Breast epithelium (tissue), 2 donors: ENCODE data around the genes HTR5A and SHH.

DNA sequence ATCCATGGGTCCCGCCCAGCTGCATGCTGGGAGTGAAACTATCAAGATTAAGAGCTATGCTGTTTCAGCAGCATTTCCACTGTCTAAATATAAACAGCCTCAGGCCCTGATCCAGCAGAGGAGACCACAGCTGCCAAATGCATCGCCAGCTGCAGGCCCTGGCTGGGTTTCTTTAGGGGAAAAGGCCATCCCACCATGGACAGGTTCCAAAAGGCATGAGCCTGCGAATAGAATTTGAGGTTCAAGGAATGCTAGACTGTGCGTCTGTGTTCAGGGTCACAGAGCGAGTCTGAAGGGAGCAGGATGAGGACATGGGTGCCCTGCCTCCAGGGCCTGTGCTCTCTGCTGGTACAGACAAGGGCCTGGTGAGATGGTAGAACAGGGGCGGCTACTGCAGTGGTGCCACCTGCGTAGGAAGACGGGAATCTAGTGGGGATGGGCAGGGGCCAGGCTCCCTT is 411.3 kb downstream of the PAXIP1 start:
- PRO-cap, result no peak
- RAMPAGE, long total RNA, 2 experiments, result no peak in any of the 2 experiments

DNA sequence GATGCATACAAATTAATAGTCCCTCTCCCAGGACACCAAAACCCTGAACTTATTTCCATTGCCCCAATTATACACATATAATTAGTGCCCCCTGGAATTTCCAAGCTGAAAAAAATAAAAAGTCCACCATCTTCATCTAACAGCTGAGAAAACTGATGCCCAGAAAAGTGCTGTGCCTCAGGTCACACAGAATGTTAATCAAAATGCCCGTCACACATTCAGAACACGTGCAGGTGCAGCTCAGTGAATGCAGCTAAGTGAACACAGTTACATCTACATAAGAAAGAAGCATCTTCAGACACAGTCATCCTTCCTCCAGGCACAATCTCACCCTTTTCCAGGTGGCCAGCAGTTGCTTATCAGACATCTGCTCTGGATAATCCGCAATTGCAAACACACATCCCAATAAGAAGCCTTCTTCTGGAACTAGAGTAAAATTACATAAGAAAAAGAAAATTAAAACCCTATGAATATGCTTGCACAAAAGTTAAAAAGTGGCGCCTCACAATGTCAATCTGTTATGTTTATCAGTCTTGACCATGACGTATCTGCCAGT is 35.4 kb downstream of the PAXIP1 start:
- PRO-cap, result no peak
- RAMPAGE, long total RNA, 2 experiments, result no peak in any of the 2 experiments

DNA sequence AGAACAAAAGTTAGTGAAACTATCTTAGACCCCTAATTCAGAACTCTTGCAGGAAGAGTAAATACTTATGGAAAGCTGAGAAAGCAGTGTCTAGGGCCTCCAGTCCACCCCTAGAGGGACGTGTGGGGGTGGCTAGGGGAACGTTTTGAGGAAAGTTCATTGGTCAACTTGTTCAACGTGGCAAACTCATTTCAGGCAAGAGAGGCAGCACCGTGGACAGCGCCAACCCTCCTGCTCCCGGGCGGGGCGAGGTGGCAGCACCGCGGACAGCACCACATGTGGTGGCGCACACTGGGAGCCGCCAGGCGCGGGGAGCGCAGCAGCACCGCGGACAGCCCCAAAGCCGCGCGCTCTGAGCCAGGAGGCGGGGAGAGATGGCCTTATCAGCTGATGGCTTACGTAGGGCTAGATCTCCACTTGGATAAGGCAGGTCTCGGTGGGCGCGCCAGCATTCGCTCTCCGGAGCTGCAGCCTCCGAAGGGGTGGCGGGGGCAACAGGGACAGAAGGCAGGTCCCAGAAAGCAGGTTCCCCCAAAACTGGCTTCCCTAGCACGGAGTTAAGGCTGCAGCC is at the start of gene HTR5A:
Gene HTR5A, plus strand, starts transcription at position 448 of the 571 bp plus-strand sequence.
- PRO-cap, result no peak
- RAMPAGE, long total RNA, 2 experiments, result no peak in any of the 2 experiments

GRCh38 chr7:155205161-155206070 is 92.3 kb upstream of the INSIG1 start:
- PRO-cap, result bidirectional peak, plus-strand start at chr7:155205436, minus-strand start at chr7:155205343; bidirectional peak, plus-strand start at chr7:155205704, minus-strand start at chr7:155205618
- RAMPAGE, long total RNA, 2 experiments, result no peak in any of the 2 experiments

DNA sequence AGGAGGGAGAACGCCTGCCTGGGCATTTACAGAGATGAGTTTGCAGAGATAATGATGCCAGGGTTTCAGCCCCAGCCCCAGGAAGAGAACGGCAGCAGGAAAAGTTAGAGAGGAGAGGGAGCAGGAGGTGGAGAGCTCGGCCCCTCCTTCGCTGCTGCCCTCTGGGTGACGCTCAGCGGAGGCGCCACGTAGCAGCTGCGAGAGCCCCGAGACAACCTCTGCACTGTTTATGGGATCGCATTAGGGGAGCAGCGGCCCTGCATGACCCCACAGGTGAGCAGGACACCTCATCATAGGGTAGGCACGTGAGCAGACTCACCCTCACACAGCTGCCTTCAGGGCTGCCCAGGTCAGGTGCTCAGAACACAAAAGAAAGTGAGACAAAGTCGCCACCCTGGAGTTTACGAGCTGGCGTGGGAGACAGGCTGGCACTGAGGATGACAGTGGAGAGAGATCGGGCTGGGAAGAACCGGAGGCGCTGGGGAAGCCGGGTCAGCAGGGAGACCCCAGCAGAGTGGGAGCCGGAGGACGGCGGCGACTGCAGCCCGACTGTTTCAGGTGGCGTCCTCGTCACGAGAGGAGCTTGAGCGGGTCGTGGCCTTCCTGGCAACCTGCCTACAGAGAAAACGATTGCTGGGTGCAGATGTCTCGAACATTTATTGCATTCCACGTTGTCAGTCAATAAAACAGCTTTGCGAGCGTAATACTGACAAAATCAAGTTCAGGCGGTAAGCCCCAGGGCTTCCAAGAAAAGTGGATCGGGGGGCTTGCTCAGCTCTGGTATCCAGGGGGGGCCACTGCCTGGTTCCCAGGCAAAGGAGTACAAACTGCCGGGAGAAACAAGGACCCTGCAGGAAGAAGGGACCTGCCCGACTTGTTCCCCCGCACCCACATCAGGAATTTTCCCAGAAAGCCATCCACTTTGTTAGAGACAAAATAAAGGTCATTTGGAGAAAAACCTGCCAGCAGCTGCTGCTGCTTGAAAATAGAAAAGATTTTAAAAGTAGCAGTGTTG is 83.1 kb upstream of the INSIG1 start:
- PRO-cap, result no peak
- RAMPAGE, long total RNA, 2 experiments, result no peak in any of the 2 experiments

DNA sequence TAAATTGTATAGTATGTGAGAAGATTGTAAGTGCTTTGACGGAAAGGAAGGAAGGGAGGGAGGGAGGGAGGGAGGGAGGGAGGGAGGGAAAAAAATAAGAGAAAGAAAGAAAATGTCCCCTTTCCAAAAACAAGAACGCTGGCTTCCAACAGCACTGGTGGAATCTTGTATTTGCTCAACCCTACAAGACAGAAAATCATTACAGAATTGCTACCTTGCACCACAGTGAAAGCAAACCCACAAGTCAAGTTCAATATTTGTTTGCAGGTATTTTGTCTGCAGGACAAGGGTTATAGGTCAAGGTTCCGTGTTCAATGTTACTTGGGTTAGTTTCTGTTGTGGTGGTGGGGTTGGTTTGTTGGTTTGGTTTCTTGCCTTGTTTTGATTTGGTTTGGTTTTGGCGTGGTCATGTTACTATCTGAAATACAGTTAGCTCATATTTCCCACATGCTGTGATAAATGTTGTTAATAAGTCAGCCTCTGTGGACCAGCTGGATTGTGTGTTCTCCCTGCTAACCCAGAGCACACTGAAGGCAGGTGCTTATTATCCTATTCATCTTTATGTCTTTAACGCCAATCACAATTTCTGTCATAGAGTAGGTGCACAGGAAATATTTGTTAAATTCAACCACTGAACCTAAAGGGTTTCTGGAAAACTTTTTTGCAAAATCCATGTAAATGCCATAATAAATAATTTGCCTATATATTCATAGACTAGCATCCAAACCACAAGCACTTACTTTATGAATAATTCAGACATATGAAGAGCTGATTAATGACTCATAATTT is 75.6 kb upstream of the INSIG1 start:
- PRO-cap, result no peak
- RAMPAGE, long total RNA, 2 experiments, result no peak in any of the 2 experiments

DNA sequence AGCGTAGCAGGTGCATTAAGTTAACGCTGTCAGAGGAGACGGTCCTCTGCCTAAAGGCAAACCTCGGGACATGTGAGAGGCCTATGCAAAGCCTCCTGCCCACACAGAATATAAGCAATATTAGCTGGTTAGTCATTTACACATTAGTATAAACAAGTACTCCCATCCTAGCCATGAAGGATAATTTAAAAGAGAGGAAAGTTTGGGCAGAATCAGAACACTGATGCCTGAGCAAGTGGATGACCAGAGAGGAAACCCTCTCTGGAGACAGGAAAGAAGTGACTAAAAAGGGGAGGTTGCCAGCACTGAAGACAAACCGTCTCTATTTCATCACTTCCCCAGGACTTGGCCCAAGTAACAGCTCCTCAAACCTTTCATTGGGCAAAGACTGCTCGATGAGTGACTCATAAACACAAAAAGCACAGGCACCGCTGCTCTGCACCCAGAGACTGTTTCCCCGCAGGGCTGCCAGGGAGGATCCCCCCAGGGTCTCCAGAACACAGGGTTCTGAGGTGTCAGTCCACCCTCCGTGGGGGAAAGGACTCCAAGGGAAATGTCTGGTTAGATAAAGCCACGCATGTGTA is 59.7 kb downstream of the INSIG1 start:
- PRO-cap, result no peak
- RAMPAGE, long total RNA, 2 experiments, result no peak in any of the 2 experiments

DNA sequence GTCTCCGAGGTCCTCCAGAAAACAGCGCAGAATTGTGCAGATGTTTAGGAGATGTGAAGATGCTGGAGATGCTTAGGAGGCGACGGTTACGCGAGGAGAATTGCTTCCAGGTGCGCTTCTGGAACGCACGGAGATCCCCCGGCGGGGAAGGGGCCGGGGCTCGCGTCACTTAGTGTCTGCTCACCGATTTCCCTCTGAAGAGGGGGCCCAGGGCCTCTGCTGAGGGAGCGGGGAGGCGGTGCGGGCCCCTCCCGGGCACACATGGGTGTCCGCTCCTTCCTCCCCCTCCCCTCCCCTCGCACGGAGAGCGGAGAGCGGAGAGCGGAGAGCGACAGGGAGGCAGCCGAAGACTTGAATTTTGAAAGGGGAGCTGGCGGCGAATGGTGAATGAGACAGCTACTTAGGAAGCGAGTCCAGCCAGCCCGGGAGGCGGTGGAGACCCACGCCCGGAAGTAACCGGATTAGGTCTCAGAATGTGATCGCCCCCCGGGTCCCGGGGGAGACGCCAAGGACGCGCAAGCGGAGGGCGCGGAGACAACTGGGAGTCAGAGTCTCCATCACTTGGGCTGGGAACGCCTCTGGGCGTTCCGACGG is 8.7 kb upstream of the EN2 start:
- PRO-cap, result no peak
- RAMPAGE, long total RNA, 2 experiments, result no peak in any of the 2 experiments

- PRO-cap, result no peak
- RAMPAGE, long total RNA, 2 experiments, result no peak in any of the 2 experiments
These were observed 59.3 kb downstream of the SHH start for GRCh38 chr7:155752575-155753771.

GRCh38 chr7:155771917-155772889 is 40.1 kb downstream of the SHH start:
- PRO-cap, result no peak
- RAMPAGE, long total RNA, 2 experiments, result no peak in any of the 2 experiments

GRCh38 chr7:155776108-155776713 is 36.1 kb downstream of the SHH start:
- PRO-cap, result no peak
- RAMPAGE, long total RNA, 2 experiments, result no peak in any of the 2 experiments

DNA sequence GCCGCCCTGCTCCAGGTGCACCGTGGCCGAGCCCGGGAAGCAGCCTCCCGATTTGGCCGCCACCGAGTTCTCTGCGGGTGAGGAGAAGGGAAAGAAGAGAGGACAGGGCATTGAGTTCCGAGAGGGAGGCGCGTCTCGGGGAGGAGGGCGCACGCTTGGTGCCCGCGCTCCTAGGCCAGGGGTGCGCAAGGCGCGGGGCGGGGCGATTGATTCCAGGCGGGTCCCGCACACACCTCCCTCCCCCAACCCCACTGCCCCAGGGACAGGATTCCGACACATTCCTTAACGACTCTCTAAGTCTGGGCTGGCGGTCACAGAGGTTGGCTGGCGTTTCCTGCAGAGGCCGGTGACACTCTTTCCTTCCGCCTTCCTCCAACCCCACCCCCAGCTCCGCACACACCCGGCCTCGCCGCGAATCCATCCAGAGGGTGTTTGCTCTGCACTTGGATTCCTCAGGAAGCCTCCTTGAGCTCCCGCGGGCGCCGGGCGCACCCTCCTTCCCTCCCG is 8.6 kb downstream of the SHH start:
- PRO-cap, result no peak
- RAMPAGE, long total RNA, 2 experiments, result no peak in any of the 2 experiments

DNA sequence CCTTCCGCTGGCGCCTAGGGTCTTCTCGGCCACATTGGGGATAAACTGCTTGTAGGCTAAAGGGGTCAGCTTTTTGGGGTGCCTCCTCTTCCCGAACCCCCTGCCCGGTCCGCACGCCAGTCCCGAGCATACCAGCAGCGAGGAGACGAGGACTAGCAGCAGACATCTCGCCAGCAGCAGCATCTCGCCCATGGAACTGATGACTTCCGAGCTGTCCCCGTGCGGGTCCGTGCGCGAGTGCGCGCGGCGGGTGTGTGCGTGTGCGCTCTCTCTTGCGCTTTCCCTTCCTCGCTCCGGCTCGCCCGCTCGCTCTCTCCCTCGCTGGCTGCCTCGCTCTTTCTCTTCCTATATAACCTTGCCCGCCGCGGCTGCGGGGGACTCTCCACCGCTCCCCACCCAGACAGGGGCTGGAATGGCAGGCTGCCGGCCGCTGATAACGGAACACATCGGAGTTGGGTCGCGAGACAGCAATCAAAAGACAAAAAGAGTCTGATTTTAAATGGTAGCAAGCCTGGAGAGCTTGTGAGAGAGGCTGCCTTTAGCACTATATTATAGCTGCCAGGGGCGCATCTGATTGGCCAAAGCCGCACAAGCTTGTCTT is at the start of gene SHH:
Gene SHH, minus strand, starts transcription at position 524 of the 601 bp plus-strand sequence.
- PRO-cap, result no peak
- RAMPAGE, long total RNA, 2 experiments, result no peak in any of the 2 experiments

DNA sequence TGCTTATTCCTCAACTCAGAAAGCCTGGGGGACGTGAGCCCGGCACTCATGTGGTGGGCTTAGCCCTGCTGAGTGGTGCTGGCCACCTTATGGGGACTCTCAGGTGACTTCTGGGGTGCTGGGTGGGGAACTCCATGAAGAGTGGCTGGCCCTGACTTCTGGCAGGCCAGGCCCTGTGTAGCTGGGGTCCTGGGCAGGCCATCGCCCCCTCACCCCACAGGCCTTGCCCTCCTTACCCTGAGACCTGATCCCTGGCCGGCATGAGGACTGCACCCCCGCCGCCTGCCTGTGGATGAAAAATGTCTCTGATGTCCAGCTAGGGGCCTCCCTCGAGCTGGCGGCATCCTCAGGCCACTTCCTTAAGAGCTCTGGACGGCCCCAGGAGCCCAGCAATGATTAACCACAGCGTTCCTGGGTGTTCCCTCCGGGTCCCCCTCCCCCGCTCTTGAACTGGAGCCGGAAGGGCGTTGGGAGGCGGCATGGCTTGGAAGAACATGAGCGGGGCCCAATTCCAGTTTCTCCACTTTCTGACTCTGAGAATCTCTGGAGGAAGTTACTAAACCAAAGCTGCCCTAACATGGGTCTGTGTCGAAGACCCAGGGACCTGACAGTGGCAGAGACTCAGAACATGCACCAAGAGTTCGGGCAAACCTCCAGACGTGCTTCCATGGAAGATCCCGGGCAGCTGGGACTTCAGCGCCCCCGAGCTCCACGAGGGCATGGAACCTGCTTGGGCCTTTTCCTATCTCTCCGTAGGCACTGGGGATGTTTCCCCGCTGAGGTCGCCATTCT is 31.9 kb upstream of the SHH start:
- PRO-cap, result no peak
- RAMPAGE, long total RNA, 2 experiments, result no peak in any of the 2 experiments

- PRO-cap, result no peak
- RAMPAGE, long total RNA, 2 experiments, result no peak in any of the 2 experiments
These were observed 106.7 kb upstream of the SHH start for GRCh38 chr7:155918994-155919412.

DNA sequence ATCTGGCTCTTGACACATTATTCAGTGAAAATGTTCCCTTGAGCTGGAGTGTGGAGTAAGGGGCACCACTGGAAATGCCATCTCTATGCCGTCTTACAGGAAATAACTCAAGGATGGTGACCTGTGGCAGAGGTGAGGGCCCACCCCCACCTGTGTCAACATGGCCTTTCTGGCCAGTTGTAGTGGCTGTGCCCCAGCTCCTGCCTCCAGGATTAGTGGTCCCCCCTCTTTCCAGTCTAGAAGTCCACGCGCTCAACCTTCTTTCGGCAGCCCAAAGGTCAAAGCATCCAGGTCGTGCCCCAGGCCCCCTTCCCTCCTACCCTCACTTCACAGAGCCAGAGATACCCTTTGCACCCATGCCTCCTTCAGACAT is 242.8 kb upstream of the SHH start:
- PRO-cap, result no peak
- RAMPAGE, long total RNA, 2 experiments, result no peak in any of the 2 experiments

DNA sequence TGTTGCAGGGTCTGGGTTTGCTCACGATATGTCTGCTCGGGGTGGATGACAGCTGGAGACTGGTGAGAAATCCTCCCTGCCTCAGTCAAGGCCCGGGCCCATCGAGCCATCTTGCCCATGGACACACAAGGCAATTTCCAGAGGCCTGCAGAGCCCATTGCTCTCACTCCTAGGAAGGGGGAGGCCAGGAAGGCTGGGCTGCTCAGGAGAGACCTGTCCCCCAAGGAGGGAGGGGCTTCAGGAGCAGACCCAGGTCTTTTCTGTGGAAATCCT is 391.7 kb upstream of the SHH start:
- PRO-cap, result no peak
- RAMPAGE, long total RNA, 2 experiments, result no peak in any of the 2 experiments

GRCh38 chr7:156640354-156640637 is 278 bp upstream of the RNF32 start:
- PRO-cap, result bidirectional peak, plus-strand start at chr7:156640719, minus-strand start at chr7:156640543
- RAMPAGE, long total RNA, 2 experiments, result no peak in any of the 2 experiments

DNA sequence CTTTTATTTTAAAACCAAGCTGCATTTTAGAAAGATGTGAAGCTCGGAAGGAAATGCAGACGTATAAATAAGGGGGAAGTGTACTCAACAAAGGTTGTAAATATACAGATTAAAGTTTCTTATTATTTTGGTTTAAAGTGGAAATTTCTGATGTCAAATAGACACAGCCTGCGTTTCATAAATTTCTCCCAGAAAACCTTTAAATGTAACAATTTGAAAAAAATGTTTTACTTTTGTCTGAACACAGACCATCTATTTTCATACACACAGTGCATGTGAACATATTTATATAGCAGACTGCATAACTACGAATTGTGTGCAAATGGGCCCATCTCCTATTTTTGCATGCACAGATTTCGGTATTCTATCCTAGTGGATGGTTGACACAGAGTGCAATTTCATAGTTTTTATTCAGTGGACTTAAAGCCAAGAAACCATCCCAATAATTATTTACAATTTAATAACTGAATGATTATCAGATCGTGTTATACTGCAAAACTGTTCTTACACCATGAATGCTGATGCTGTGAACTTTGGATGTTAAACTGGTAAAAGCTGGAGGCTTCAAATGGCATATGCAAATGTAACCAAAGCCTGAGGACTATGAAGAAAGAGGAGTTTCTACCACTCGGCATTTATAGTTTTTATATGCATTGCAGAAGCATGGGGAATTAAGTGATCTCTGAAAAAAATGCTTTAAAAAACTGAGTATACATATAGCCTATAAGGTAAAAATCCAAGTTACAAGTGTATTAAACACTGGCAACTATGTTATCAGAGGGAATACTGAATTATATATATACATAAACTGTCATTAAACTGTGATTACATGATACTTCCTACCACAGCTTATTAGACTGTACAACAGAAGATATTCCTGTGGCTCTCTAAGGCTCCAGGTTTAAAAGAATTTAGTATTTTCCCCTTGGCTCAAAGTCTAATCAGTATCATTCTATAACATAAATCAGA is 42.3 kb downstream of the RNF32 start:
- PRO-cap, result no peak
- RAMPAGE, long total RNA, 2 experiments, result no peak in any of the 2 experiments

DNA sequence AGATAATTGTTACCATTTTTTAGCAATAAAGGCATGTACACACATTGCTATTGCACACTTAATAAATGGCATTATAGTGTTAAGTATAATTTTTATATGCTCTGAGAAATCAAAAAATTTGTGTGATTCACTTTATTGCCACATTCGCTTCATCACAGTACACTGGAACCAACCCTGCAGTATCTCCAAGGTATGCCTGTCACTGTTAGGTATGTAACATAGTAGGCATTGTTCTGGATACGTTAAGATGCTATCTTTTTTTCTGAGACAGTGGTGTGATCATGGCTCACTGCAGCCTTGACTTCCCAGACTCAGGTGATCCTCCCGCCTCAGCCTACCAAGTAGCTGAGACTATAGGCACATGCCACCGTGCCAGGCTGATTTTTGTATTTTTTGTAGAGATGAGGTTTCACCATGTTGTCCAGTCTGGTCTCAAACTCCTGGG is 91.6 kb downstream of the LMBR1 start:
- PRO-cap, result no peak
- RAMPAGE, long total RNA, 2 experiments, result no peak in any of the 2 experiments